Bronchial epithelial cell (primary cell): ENCODE measurements around a stretch of chr7.

DNA sequence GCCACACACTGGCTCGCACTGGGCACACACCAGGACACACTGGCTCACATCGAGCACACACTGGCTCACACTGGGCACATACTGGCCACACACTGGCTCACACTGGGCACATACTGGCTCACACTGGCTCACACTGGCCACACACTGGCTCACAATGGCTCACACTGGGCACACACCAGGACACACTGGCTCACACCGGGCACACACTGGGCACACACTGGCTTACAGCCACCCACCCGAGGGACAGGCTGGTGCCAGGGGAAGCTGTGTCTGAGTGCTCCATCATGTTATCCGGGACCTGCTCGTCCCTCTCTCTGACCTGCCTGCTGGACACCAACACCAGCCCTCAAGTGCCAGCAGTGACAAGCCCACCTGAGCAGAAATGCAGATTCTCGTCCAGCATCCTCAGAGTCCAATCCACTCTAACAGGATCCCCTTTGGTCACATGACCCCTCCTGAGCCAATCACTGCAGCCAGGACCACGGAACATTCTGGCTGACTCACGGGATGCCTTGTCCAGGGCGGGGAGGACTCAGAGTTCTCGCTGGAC lies 155.9 kb downstream of the PTPRN2 start:
- RRBS, 2 experiments, result 78 to 79% methylated on average over 2 of the region's 11 CpGs

- RRBS, 2 experiments, result no CpG with 5 or more reads among the region's 33 CpGs
These were observed 136.9 kb downstream of the PTPRN2 start for GRCh38 chr7:158450458-158451361.

GRCh38 chr7:158516804-158517457 lies 70.7 kb downstream of the PTPRN2 start:
- RRBS, 2 experiments, result no CpG with 5 or more reads among the region's 14 CpGs

DNA sequence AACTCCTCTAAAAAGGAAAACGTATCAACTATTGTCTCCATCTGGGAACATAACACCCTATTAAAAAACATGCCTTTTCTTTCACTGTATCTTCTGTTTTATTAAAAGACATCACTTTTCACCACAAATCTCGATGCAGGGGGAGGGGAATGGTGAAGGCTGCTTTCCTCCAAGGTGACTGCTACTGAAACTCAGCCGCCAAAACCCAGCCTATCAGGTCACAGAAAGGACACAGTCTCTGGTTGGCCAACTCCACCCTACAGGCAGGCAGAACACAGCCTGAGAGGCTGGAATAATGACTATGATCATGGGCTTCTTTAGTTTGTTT lies 42.0 kb downstream of the NCAPG2 start:
- RRBS, 2 experiments, result no CpG with 5 or more reads among the region's 3 CpGs

DNA sequence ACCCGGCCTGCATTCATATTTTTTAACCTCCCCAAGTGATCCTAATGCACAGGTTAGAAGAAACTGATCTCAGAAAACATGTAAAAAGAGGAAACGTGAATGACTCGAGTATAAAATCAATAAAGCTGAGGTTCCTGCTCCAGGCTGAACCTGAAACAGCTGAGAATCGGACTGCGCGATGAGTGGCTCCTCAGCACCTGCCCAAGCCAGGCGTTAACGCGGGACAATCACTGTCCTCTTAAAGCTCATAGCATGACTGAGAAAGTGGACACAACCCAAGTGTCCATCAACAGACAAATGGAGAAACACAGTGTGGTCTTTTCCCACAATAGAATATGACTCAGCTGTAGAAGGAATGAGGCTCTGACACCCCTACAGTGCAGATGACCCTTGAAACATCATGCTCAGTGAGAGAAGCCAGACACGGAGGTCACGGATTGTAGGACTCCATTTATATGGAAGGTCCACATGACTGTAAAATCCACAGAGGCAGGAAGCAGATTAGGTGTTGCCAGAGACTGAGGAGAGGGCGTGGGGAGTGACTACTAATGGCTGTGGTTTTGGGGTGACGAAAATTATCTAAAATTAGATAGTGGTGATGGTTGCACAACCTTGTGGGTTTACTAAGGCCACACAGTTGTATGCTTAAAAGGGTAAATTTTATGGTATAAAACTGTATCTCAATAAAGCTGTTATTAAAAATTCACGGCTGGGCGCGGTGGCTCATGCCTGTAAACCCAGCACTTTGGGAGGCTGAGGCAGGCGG lies 6.0 kb upstream of the NCAPG2 start:
- RRBS, 2 experiments, result no CpG with 5 or more reads among the region's 17 CpGs

DNA sequence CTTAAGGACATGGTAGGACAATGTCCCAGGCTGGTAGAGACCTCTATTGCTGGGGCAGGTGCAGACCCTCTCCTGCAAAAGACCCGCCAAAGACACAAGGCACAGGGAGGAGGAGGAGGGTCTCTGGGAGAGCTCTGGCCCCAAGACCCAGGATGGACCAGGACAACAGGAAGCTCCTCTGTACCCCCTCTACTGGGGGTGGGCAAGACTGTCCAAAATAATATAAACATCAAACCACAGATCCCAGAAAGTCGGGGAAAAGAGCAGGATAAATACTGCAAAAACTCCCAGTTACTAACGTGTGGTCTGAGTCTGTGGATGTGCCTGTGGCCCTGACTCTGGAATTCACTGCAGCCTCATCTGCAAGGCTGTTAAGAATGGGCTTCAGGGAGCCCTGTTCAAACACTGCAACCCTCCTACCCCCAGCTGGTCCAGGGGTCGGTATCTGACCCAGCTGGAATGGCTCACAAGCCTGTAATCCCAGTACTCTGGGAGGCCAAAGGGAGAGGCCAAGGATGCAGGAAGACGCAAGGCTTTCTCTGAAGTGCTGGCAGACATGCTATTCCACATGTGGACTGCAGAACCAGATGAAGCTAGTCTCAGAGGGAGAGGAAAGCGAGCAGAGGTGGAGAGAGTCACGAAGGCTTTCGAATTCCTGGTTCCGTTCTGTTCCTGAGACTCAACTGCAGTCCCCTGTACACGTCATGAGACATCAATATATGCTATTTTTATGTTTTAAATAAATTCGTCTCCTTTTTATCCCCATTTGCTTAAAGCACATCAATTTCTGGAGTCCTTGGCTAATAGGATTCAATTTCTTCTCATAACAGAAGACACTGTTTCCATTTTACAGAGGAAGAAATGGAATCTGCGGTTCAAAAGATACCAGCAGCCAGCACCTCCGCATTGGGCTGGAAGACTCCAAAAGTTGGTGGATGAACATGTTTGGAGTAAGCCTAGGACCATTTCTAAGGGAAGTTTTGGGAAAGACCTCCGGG lies 45.1 kb downstream of the ESYT2 start:
- RRBS, 2 experiments, result no CpG with 5 or more reads among the region's 14 CpGs

DNA sequence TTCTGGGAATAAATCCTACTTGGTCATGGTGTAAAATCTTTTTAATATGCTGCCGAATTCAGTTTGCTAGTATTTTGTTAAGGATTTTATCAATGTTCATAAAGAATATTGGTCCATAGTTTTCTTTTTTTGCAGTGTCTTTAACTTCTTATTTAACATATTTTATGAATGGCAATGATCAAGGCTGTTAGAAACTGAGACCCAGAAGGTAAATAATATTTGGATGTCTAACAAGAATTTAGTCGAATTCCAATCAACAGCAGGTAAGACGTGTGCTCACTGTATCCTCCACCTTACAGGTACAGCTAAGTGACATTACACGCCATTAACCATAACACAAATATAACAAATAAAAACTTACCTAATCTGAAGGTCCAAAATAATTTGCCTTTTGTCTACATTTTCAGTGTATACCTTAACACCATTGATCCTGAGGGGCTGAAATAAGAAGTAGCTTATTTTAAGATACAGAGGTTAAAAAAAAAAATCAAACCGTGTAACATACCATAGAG lies 36.0 kb downstream of the ESYT2 start:
- RRBS, 2 experiments, result no CpG with 5 or more reads among the region's 5 CpGs

DNA sequence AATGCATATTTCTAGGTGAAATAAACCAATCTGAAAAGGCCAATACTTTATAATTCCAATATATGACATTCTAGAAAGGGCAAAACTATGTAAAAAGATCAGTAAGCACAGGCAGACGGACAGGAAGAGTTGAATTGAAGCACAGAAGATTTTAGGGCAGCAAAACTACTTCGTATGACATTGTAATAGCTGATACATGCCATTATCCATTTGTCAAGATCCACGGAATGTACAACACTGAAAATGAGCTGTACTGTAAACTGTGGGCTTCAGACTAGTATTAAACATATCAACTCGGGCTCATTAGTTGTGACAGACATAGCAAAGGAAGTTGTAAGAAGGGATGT lies 16.2 kb downstream of the ESYT2 start:
- RRBS, 2 experiments, result no CpG with 5 or more reads among the region's 4 CpGs

GRCh38 chr7:158830336-158830631 lies 975 bp upstream of the ESYT2 start:
- RRBS, 2 experiments, result 2% methylated on average over 6 of the region's 11 CpGs

- RRBS, 2 experiments, result no CpG with 5 or more reads among the region's 14 CpGs
These were observed 131.9 kb downstream of the VIPR2 start for GRCh38 chr7:159012634-159013234.

GRCh38 chr7:159020853-159021360 lies 123.8 kb downstream of the VIPR2 start:
- RRBS, 2 experiments, result no CpG with 5 or more reads among the region's 6 CpGs

DNA sequence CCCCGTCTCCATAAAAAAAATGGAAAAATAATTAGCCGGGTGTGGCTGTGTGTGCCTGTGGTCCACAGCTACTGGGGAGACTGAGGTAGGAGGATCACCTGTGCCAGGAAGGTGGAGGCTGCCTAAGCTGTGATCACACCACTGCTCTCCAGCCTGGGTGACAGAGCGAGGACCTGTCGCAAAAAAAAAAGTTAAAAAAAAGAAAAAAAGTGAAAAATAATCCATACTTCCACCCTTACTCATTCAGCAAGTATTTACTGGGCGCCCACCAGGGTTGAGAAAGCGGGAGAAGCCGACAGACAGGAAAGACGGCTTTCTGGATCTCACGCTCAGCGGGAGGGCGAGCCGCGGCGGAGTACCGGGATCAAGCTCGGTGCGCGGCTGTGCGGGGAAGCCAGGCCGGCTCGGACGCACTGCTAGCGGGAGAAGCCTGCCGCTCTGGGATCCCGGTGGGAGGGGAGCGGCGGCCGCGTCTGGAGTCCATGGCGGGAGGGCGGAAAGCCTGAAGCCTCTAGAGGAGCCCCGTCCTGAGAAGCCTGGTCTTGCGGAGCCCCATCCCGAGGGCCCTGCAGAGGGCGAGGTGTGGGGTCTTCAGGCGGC lies 83.1 kb downstream of the VIPR2 start:
- RRBS, 2 experiments, result 8 to 10% methylated on average over 11 of the region's 36 CpGs

DNA sequence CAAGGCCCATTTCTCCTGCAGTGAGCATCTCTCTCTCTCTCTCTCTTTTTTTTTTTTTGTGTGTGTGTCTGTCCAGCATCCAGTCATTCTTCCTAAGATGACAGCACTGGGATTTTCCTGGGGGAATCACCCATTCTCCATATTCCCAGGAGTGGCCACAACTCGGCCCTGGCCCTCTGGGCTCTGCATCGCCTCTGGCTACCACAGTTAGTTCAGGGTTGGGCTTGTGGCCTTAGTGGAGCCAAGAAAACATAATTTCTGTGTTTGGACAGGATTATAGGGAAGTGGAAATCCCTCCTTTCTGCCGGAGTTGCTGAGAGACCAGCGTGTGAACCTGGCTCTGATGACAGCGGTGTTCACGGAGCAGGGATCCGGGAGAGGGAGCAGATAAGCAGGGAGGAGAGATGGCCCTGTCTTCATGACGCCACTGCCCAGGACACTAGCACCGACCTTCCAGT lies 66.8 kb upstream of the VIPR2 start:
- RRBS, 2 experiments, result 52 to 60% methylated on average over 5 of the region's 9 CpGs